Measurements from ENCODE around the genes NPHP3 and CDV3.

GRCh38 chr3:129402127-129402812 is 26.2 kb downstream of the EFCAB12 start:
- PRO-cap: no peak

- PRO-cap: no peak
These were observed 14.6 kb downstream of the EFCAB12 start for GRCh38 chr3:129413554-129414502.

- PRO-cap: no peak
These were observed 1.1 kb downstream of the MBD4 start for GRCh38 chr3:129438583-129439137.

GRCh38 chr3:129586526-129587002 is 19.9 kb downstream of the PLXND1 start:
- PRO-cap: no peak

GRCh38 chr3:129624236-129624757 is 17.8 kb upstream of the PLXND1 start:
- PRO-cap: no peak

GRCh38 chr3:129656612-129657044 is 50.2 kb upstream of the PLXND1 start:
- PRO-cap: no peak

DNA sequence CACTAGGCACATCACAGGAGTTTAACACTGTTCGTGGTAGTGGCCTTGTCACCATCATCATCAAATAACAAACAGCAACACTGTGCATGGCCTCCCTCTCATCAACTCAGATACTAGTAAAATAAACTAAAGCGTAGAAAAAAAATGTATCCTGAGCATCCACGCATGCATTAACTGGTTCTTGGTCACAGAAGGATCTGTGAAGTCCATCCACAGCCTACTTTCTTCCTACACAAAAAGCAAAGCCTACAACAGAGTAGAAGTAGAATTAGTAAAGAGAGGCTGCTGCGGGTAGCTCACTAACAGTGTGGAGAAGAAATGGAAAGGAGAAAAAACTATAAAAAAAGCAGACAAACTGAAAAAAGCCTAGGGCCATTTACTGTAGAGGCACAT is 59.4 kb upstream of the PLXND1 start:
- PRO-cap: no peak

DNA sequence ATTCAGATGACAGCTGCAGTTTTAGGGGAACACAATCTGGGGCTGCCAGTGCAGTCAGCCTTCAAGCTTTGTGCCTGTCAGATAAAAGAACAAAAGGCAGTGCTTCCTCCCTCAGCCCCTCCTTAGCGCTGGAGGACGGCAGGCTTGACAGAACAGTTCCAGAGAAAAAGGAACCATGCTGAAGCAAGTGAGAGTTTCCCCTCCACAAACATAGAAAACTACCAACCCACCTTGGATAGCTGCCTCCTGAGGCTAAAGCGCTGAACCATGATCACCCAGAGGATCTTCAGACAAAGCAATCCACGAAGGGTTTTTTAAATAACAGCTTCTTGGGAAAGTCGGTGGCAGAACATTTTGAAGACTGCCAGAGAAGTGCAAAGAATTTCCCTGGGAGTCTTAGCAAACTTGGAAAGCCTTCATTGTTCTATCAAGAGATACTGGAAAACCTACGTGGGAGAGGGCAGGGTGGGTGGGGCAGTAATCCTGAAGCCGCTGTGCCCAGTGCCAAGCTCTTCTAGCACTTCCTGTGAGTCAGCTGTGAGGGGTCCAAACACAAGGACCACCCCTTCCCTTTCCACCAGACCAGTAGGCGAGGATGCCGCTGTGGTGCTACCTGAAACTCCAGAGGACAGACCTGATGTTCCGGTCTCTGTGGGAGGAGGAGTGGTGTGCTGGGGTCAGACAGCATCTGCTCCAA is 99.3 kb downstream of the TMCC1 start:
- PRO-cap: no peak

GRCh38 chr3:129942403-129942804 is 32.1 kb upstream of the TRH start:
- PRO-cap: no peak

GRCh38 chr3:130123619-130123999 is 42.0 kb downstream of the ALG1L2 start:
- PRO-cap: no peak

GRCh38 chr3:130963844-130964420 is 62.7 kb downstream of the ASTE1 start:
- PRO-cap: no peak

DNA sequence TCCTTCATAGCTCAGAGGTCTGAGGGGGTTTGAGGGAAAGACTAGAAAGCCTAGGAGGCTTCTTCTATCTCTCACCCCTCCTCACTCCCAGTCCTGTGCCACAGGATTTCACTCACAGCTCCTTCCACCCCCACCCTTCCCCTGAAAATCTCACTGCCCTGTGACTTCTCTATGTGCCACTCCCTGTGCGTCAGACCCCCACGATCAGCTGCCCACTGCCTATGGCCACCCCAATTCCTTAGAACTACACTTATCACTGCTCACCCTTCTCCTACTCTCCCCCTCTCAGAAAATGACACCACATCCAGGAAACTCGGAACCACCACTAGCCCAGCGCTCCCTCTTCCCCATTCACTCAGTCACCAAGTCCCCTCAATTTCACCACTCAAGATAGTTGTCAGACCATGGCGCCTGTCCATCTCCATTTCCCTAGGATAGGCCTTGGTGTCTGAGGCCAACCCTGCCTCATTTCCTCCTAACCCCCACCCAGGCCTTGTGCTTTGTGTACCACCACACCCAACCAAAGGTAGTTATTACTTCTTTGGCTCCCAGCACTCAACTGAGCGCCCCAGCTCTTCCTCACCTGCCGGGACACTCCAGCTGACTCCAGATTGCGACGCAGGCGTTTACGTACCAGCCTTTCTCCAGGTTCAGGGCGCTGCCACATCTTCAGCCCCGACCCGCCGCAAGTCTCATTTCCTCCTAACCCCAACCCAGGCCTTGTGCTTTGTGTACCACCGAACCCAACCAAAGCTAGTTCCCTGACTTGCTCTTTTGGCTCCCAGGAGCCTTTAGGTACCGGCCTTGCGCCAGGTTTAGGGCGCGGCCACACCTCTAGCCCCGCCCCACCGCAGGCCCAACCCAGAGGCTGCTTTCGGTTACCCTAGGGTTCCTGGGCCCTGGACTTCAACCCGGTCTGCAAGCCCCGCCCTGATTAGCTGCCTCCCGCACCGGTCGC is 596 bp upstream of the NUDT16 start:
- PRO-cap: bidirectional peak, plus-strand start outside the sequence, minus-strand start at position 793 of the sequence

DNA sequence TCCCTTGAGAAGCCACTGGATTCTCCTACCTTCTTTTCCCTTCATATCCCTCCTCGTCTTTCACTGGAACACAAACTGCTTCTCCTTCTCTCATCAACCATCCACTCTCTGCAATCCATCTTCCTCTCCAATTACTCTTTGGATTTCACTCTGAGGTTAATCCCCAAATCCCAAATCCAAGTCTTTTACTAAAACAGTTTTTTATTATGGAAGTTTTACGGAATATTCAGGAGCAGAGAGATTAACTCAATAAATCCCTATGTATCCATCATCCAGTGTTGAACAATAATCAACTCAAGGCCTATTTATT is 25.5 kb downstream of the MRPL3 start:
- PRO-cap: no peak

DNA sequence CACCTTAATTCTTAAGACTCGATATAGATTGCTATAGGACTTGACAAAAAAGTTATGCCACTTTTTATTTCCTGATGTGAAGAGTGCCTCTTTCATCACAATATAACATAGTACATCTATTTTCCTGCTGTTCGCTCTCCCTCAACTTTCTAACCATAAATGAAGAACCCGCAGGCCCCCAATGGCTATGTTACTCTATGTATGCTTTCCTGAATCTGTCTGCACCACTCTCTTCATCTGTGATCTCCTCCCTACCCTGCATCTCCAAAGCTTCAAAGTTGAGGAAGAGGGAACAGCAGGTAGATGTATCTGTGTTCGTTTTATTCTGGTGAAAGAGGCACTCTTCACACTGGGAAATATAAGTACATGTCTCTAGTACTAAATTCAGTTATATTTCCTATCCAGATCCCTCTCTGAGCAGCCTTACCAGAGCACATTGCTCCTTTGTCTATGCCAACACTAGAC is 9.8 kb downstream of the MRPL3 start:
- PRO-cap: no peak

DNA sequence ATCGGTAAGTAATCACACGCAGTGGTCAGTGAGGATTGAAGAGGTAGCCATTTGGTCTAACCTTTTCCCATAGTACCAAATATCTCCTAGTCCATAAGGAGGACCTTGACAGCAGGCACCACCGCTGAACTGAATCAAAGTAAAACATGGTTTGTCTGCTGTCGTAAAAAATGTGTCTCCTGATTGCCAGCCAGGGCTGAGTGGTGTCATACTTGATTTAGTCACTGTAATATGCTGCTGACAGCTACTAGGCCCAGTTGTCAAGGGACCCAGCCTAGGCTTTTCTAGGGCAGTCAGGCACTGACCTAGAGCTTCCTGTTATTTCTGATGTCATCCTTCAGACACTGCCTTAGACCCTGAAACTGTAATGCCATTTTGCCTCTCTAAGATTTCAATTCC is 2.6 kb upstream of the MRPL3 start:
- PRO-cap: no peak

DNA sequence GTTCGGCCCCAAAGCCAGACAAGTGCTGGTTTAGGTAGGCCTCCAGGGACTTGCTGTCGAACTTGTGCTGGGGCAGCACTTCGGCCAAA is 131 bp downstream of the ACAD11 start:
- PRO-cap: no peak

DNA sequence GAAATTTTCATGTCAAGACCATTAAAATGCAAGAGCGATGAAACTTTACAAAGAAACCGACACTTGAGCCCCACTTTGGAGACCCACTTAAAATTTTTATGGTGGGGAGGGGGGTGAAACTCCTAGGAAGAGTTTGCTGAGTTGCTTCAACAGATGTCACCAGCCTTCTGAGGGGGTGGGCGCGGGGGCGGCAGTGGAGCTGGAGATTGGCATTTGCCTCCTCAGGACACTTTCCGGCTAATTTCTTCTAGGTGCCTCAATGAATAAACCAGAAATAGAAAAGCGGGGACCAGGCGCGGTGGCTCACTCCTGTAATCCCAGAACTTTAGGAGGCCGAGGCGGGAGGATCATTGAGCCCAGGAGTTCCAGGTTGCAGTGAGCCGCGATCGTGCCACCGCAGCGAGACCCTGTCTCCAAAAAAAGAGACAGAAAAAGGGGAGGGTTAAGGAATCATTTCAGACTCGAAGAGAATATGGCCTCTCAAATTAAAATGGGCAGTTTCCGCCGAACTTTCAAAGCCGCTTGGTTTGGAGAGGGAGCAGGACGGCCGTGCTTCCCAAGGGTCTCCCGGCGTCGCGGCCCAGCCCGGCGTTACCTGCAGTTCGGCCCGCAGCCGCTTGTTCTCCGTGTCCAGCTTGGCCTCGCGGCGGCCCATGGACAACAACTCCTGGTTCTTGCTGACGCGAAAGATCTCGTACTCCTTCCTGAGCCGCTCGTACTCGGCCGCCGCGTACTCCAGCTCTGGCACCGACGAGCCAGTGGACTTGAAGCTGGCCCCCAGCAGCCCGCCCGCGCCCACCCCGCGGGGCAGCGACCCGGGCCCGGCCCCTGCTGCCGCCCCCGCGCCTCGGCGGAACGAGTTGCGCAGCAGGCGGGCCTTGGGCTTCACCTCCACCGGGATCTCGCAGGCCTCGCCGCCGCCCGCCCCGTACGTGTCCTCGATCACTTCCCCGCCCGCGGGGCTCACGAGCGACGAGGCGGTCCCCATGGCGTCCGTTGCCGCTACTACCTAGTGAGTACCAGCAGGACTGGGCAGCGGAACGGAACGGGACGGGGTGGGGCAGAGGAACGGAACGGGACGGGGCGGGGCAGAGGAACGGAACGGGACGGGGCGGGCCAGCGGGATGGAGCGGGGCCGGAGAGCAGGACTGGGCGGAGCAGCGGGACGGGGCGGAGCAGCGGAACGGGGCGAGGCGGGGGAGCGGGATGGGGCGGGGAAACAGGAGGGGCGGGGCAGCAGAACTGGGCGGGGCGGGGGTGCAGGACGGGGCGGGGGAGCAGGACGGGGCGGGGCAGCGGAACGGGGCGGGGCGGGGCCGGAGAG is at the start of gene NPHP3:
Gene NPHP3, minus strand, starts transcription at position 1,042 of the 1,324 bp plus-strand sequence.
- PRO-cap: unidirectional peak, minus-strand start at position 1,004 of the sequence

- PRO-cap: no peak
These were observed 48.8 kb downstream of the BFSP2 start for GRCh38 chr3:133448318-133449405.

DNA sequence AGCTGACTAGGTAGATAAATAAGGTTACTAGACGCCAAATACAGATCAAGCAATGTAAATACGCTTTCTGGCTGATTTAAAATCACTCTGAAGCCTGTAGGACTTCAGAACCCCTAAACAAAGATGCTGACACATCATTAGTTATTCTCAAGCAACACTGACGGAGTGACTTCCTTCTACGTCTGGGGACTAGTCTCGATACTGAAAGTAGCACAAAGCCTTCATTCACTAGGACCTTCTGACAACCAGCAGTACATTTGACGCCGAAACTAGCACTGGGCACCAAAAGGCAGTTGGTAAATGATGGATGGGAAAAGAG is 67.2 kb upstream of the CDV3 start:
- PRO-cap: no peak

- PRO-cap: bidirectional peak, plus-strand start at chr3:133573644, minus-strand start at chr3:133573204; unidirectional peak, plus-strand start at chr3:133573756
These were observed at the start of gene CDV3 for GRCh38 chr3:133573423-133574108. Gene CDV3, plus strand, starts transcription at chr3:133573686.